Fibroblast of villous mesenchyme (primary cell): ENCODE results near the gene IL12B.

- CAGE, long polyA plus RNA: no peak
Measured at GRCh38 chr5:159052266-159052671, 47.4 kb downstream of the EBF1 start.

- CAGE, long polyA plus RNA: no peak
Measured at GRCh38 chr5:159097333-159098253, 2.1 kb downstream of the EBF1 start.

GRCh38 chr5:159098254-159098746 lies 1.4 kb downstream of the EBF1 start:
- CAGE, long polyA plus RNA: no peak

DNA sequence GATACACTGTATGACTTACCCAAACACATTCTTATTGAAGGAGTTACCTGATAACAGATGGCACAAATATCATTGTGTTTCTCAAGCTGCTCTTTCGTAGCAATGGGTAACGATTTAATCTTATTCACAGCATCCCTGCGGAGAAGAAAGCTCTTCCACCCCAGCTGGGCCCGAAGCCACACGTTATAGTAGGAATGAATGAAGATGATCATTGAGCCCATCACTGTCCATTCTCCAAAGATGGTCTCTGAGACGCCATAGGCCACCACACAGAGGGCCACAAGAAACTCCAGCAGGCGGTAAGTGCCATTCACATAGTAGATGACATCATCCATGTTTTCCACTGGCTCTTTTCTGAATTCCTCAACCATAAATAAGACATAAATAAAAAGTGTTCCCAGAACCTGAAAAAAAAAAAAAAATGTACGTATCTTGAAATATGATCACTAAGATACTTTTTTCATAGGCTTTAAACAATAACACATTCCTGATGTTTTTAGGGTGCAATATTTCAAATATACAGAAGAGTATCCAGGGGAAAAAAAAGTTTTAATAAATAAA lies 48.1 kb downstream of the RNF145 start:
- CAGE, long polyA plus RNA: no peak

- CAGE, long polyA plus RNA: no peak
Measured at GRCh38 chr5:159165828-159166621, 43.3 kb downstream of the RNF145 start.

GRCh38 chr5:159175556-159176046 lies 33.8 kb downstream of the RNF145 start:
- CAGE, long polyA plus RNA: no peak

DNA sequence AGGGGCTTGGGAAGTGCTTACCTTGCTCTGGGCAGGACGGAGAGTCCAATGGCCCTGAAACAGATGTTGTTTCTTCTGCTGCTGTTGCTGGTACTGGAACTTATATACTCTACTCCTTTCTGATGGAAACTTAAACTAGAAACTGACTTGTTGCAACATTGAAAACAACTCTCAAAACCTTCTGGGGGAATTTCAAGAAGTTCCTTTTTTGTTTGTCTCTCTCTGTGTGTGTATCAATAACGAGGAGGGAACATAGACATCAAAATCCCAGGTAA lies at the start of gene IL12B:
Gene IL12B (minus strand): TSS at position 77 of the 275 bp plus-strand sequence.
- CAGE, long polyA plus RNA: no peak

DNA sequence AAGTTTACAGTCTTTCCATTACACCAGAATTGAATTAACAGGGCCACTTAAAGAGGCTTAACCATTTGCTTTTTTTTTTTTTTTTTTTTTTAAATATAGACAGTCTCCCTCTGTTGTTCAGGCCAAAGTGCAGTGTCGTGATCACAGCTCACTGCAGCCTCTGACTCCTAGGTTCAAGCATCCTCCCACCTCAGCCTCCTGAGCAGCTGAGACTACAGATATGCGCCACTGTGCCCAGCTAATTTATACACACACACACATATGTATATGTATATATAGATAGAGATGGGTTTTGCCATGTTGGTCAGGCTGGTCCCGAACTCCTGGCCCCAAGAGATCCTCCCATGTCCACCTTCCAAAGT lies 1.3 kb upstream of the TTC1 start:
- CAGE, long polyA plus RNA: no peak

GRCh38 chr5:160010372-160010813 lies 1.5 kb downstream of the TTC1 start:
- CAGE, long polyA plus RNA: no peak

GRCh38 chr5:160132908-160134181 lies 14.1 kb upstream of the PWWP2A start:
- CAGE, long polyA plus RNA: no peak

DNA sequence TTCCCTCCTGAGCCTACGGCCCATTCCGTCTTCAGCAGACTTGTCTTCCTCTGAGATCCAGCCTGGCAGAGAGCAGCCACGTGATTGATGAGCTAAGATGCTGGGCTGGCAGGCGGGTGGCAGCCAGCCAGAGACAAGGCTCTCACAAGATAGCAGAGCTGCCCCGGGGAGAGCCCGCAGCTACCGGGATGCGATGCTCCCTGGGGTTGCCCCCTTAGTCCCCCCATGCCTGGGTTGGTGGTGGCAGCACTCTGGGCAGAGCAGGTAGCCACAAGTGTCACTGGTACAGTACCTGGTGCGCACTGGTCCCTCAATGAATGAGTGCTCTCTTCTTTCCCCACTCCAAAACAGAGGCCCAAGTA lies 53.6 kb upstream of the FABP6 start:
- CAGE, long polyA plus RNA: no peak

DNA sequence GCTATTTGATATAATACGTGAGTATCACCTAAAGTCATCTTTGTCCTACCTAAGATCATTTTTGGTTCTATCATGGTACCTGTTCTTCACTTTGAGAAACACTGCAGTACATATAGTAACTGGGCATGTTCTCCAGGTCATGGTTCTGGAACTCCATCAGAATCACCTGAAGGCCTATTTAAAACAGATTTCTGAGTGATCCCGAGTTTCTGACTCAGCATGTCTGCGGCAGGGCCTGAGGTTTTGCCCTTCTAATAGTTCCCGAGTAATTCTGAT lies 3.3 kb downstream of the ATP10B start:
- CAGE, long polyA plus RNA: no peak

DNA sequence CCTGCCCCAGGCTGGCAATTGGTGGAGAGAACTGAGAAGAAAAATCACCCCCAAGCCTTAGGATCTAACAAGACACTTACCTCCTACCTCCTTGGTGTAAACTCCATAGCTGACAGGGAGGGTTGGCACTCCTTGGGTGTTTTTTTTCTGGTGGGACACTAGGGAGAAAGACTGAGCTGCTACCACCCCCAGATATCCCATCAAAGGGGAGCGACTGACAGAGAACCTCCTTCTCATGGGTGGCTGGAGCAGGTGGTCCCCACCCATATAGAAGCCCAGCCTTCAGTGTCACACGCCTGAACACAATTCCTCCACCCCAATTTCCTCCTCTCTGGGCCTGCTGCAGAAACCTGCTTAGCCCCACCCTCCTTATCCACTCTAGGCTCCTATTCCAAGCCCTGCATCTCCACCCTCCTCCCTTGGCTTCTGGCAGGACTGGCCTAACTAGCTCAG lies 77.2 kb upstream of the ATP10B start:
- CAGE, long polyA plus RNA: no peak

GRCh38 chr5:162272474-162272769 lies 204.8 kb downstream of the GABRG2 start:
- CAGE, long polyA plus RNA: no peak

- CAGE, long polyA plus RNA: no peak
Measured at GRCh38 chr5:166324837-166325242, 654.0 kb upstream of the TENM2 start.

- CAGE, long polyA plus RNA: no peak
Measured at GRCh38 chr5:166489255-166489495, 489.7 kb upstream of the TENM2 start.

GRCh38 chr5:168104654-168105517 lies 186.6 kb upstream of the WWC1 start:
- CAGE, long polyA plus RNA: no peak

GRCh38 chr5:168165203-168166106 lies 126.0 kb upstream of the WWC1 start:
- CAGE, long polyA plus RNA: no peak

DNA sequence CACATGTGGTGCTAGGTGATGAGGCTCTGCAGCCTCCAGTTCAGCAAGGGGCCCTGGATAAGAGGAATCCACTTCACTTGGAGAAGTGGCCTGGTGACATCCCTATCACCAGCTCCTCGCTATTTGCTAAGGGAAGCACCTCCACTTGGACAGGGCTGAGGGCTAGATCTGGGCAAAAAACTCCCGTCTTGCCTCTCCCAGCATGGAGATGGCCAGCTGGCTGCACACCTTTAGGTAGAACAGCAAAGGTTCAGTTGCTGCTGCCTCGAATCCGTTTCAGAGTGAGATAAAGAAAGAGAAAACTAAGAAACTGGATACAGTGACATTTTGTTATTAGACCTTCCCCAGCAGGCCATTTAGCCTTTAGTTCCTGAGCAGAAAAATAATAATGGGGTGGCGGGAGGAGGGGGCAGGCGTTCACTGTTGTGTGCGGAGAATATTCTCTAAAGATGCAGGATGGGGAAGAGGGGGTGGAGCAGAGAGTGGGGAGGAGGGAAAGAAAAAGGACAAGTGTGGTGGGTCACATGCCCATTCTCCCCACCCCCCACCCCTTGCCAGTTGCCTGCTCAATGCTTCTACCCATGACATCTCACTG lies 8.6 kb downstream of the WWC1 start:
- CAGE, long polyA plus RNA: no peak

GRCh38 chr5:168434157-168434544 lies 52.1 kb upstream of the RARS1 start:
- CAGE, long polyA plus RNA: no peak